Parietal lobe (tissue), 2 donors: ENCODE results near the gene HACE1.

DNA sequence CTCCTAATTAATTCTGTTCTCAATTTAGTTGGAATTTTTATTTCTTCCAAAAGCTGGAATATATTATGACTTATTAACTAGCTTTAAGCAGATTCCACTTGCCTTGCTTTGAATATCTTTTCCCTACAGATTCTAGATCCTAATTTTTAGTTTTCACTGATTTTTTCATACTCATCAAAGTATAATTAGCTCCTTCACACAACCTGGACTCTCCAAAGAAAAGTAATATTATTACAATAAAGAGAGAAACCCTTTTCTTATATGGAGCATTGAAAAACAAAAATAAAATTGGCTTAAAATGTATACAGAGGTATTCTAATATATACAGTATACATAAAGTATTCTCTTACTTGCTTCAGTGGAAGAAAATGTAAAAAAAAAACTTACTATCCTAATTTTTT is 894.6 kb downstream of the EPHA7 start:
- RAMPAGE, long total RNA = no peak

DNA sequence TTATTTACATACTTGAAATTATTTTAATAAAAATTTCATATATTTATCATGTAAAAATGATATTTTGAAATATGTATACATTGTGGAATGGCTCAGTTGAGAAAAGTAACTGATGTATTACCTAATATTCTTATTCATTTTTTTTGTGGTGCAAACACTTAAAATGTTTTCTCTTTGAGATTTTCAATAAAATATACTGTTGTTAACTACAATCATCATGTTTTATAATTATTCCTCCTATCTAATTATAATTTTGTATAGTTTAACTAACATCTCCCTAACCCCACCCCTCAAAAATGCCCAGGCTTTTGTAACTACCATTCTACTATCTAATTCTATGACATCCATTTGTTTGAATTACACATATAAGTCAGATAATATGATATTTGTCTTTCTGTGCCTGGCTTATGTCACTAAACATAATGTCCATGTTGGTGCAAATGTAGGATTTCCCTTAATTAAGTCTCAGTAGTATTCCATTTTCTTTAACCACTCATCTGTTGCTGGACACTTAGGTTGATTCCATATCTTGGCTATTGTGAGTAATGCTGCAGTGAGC is 544.0 kb downstream of the EPHA7 start:
- RAMPAGE, long total RNA = no peak

DNA sequence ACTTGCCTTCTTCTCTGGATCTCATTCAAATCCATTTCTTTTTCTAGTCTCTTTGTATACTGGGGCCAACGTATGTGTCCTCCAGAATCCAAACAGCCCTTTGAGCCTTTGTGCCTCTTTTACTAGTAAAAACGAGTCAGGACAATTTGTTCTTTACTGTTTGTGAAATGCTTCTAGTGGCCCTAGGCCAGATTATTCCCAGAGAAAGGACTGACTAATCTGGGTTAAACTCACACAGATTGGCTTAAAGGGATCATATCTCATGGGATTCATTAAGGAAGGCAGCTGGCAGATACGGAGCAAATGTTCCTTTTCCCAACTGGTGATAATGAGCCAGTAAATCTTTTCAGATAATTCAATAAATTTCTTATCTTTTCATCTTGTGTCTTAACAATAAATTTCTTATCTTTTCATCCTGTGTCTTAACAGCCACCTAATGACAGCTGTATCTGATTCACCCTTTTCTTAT is 32.0 kb upstream of the MANEA start:
- RAMPAGE, long total RNA = no peak

GRCh38 chr6:95574688-95575300 is 2.5 kb upstream of the MANEA start:
- RAMPAGE, long total RNA = no peak

GRCh38 chr6:96542220-96543178 is 20.4 kb upstream of the FHL5 start:
- RAMPAGE, long total RNA = no peak

- RAMPAGE, long total RNA = no peak
Measured at GRCh38 chr6:96898574-96899044, 918 bp upstream of the NDUFAF4 start.

GRCh38 chr6:98787978-98788481 is 46.3 kb upstream of the POU3F2 start:
- RAMPAGE, long total RNA = no peak

DNA sequence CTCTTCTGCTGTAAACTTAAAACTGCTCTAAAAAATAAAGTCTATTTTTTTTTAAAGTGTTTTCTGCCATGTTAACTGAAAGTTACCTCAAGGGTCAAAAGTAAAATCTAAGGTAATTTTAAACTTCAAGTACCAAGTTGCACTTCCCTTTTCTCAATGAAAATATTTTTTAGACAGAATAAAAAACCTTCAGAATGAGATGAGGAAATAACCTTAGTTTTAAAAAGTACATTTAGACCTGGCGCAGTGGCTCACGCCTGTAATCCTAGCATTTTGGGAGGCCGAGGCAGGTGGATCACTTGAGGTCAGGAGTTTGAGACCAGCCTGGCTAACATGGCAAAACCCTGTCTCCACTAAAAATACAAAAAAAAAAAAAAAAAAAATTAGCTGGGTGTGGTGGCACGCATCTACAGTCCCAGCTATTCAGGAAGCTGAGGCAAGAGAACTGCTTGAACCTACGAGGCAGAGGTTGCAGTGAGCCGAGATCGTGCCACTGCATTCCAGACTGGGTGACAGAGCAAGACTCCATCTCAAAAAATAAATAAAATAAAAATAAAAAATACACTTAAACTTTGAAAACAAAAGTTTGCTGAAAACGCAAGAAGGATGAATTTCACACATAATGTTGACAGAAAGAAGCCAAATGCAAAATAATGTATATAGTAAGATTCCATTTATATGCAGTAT is 30.3 kb downstream of the USP45 start:
- RAMPAGE, long total RNA = no peak

DNA sequence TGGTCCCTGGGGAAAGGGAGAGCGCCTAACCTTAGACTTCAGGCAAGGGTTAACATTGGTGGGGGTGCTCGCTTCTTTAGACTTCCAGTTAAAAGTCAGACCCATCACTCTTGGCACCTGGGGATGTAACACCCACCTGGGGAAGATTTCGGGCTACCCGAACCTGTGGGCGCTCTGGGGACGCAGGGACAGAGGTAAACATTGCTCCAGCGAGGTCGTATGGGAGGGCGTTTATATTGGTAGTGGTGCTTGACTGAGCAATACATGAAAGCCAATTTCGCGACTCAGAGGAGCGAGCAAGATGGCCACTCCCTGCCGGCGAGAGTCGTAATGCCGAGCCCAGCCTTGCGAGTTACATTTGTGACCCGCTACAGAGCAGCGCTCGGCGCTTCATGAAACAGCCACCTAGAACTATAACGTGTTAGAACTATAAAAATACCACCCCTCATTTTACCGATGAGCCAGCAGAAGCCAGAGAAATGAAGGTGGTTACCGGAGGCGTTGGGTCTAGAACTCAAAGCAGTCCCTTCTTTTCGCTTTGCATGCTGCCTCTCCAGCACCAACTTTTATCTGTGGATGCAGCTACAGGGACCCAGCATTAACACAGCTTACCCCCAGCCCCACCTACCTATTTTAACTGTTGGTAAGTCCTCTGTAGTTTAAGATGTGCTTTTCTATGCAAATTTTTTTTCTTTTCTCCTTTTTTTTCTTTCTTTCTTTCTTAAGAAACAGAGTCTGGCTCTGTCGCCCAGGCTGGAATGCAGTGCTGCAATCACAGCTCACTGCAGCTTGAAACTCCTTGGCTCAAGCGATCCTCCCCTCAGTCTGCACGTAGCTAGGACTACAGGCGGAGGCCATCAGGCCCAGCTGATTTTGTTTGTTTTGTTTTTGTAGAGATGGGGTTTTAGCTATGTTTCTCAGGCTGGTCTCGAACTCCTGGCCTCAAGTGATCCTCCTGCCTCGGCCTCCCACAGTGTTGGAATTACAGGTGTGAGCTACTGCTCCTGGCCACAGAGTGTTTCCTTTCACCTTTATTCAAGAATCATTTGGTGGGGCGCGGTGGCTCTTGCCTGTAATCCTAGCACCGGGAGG is 655 bp downstream of the TSTD3 start:
- RAMPAGE, long total RNA = no peak

GRCh38 chr6:99602365-99602607 is 4.3 kb upstream of the PRDM13 start:
- RAMPAGE, long total RNA = no peak

GRCh38 chr6:99613369-99614512 is 7.1 kb downstream of the PRDM13 start:
- RAMPAGE, long total RNA = no peak

DNA sequence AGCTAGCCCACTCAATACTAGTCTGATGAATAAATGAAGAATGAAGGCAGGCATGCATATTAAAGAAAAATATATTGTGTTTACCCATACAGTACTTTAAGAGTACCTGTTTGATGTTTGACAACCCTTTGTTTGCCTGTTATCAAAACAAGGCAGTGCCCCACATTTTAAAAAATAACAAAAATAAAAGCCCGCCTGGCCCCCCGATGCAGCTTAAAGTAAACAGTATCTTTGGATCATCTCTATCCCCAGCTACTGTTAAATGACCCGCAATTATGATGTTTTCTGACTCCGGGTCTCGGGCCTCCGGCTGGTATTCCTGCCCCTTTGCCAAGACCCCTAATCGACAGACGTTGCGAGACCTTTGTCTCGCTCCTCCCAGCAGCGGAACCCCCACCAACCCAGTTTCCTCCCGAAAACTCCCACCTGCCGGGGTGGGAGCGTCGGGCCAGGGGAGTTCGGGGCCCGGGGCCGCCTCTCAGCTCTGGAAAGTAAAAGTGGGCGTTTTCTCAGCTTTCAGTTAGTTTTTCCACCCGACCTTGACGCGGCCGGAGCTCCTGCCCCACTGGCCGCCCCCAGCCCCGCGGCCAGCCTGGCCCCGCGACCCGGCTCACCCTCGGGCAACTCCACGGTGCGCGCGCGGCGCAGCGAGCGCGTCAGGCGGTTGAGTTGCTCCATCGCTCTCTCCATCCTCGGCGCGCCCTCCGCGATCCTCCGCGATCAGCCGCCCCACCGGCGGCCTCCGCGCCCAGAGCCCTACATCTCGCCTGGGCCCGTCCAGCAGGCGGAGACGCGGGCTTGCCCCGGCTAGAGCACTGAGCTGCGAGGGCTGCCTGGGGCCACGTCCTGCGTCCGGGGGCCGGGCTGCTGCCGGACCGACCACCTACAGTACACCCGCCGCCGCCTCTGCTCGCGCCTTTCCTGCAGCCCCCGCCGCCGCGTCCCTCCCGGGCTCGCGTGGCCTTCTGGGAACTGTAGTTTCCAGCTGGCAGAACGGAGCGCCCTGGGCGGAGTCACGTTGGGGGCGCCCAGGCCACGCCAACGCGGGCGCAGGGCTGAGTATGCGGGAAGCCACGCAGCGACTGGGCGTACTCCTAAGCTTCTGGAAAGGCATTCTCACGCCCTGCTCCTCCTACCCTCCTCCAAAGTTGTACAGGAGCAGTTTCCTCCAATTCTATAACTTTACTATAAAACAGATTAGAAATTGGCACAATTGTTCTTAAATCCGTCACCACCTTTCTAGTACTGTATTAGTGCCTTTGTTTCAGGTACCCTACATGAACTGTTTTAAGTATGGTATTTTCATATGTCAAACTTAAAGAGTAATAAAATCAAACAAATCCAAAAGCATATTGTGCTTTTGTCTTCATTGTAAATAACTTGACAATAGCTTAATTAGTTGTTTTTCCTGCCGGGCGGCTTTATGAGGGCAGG is at the start of gene HACE1:
TSS of gene HACE1 (minus strand) at position 967 of the 1,434 bp plus-strand sequence.
- RAMPAGE, long total RNA = no peak

GRCh38 chr6:105273621-105274078 is 93.8 kb upstream of the POPDC3 start:
- RAMPAGE, long total RNA = no peak

DNA sequence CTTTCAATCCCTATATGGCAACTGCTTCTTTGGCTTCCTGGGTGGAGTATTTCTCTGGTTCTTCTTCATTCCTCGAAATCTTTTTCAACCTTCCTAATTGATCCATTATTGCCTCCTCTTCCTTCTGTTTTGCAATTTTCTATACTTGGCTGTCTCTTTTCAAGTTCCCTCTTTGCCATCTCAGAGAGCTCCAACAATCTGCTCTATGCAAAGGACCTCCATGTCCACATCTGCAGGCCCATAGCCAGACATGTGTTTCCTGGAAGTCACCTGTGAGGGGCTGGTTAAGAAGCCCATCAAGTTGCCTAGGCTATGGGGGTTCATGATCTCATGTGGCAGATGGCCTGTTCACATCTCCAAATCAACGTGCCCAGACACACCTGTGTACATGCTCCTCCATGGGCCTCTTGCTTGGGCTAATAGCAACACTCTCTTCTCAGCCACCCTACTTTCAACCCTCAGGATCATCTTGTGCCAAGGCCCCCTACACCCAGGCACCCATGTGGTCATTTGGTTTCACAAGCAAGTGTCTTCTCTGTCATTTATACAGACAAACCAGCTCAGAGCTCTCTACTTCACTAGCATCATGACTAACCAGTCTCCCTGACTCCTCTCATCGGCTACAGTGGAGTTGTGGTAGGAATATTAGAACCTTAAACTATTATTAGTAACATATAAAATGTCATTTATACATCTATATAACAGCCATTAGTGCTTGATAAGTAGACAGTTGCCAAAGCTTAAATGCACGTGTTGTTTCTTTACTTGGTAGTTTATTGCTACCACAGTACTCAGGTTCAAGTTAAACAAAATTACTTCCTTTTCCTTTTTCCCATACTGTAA is 106.0 kb downstream of the PREP start:
- RAMPAGE, long total RNA = no peak

DNA sequence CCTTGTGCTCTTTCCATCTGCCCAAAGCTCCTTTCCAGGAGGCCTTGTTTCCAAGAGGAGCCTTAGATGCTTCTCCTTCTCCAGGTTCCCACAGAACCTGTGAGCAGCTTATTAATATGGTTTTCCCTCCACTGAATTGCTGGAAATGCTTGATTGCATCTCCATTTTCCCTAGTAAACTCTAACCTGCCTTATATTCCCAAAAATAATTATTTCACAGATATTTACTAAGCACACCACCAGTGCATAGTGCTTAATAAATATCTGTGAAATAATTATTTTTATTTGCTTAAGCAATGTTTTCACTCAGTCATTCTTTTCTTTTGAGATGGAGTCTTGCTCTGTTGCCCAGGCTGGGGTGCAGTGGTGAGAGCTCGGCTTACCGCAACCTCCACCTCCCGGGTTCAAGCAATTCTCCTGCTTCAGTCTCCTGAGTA is 95.6 kb downstream of the PREP start:
- RAMPAGE, long total RNA = no peak

DNA sequence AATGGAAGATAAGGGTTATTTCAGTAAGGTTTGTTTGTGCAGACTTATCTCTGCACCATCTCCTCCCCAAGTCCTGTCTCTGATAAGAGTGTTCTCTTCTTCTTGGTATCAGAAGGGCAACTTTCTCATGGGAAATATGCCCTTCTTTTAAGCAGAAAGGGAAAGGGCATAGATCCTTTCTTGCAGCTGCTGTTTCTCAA is 51.9 kb upstream of the PREP start:
- RAMPAGE, long total RNA = no peak

DNA sequence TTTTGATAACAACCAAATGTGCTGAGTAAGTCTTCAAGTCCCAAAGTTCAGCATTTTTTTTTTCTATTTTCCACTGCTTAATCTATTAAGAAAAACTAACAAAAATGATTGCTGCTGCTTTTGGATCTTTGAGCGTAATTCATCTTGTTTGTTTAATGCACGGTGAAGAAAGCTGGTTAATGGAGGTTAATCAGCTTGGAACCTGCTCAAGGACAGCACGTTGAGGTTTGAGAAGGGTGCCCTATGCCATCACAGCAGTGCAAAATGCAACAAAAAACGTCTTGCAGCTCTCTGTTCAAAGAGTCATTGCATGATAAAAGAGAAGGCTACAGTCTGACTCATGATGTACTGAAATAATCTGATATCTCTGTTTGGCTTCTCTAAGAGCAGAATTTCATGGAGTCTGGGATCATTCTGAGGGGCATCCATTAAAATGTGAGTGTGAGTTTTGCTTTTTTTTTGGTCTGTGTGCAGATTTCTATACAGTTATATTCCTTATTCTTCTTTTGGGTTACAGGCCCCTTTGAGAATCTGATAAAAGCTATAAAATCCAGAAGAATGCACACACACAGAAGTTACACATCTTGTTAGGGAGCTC is 80.6 kb upstream of the PREP start:
- RAMPAGE, long total RNA = no peak

DNA sequence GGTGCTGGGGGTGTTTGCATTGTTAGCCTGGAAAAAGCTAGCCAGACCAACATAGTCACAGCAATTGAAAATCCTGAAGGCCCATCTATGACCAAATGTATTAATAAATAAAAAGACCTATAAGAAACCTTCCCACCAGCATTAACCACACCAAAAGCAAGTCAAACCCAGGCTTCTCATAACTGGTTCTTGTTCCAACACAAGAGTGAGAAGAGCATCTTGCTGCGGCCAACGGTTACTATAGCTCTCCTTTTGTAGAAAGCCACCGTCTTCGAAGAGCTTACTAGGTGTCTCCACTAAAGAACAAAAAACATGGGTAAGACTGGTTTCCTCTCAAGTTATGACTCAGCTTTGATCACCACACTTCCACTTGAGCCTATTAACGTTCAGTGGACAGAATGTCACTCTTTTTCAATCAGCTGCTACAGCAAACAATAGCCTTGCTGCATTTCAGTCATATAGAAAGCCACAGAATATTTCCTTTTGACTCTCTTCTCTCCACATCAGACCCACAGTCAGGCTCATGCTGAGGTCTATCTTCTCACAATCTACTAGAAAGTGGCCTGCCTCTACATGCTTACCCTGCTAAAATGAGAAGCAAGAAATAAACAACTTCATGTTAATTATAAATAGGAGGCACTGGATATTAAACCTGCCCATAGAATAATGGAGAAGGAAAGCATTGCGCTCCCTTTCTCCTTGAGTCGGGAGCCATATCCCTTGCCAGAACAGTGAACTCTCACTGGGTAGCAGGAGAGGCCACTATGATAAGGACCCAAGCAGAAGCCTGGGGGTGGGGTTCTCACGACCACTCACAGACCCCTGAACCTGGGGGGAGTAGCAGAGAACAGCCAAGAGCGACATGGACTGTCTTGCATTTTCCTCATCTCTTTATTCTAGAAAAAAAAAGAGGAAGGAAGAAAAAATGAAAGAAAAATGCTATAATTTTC is 243.6 kb upstream of the PREP start:
- RAMPAGE, long total RNA = no peak

DNA sequence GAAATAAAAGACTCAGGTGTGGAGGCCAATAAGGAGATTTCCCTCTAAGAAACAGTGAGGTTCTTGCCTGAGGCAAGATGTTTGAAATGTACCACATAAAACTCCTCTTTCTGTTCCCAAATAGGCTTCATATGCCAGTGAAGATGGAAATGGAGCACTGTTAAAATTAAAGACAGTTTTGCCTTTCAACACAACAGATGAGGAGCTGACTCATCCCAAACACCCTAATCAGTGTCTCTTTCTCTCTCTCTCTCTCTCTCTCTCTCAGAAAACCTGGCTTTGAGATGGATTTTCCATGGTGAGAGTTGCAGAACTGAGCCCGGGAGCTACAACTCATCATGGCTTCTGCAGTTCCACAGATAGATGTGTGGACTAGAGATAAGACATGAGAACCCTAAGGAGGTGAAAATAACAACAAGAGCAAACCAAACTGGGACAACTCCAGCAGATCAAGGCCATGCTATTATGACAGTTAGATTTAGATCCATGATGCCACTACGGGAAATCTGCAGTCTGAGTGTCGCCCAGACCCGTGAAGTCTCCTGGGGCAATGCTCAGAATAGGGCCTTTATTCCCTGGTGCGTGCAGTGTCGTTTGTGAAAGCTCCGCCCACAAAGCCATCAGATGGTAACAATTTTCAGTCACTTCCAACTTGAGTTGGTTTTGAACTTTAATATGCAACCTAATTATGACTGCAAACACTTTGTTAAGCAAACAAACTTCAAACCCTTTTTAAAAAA is 338.1 kb upstream of the PREP start:
- RAMPAGE, long total RNA = no peak

DNA sequence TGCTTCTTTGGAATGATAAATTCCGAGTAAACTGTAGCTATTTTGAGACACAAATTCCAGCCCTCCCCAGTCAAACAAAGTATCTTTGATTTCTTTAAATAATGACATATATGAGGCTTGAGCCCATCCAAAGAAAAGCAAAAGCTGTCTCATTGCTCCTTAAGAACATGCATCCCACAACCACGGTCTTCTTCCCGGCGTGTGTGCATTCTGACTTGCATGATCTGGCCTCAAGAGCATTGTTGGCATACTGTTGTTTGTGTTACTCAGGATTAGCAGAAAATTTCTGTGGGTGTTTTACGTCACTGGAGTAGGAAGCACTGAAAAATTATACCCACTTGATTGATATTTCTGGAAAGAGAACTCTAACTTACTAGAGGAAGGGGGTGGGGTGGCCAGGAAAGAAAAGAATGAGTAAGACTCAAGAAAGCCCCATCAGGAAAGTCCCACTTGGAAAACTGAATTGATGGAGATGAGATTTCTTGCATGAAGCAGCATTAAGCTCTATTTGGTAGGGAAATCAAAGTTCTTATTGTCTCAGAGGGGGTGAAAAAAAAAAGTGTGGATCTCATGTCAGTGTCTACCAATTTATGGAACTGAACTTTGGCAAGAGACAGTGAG is 326.2 kb upstream of the PRDM1 start:
- RAMPAGE, long total RNA = no peak